AG04450 (cell line): ENCODE data around the genes MFAP2 and PADI6.

DNA sequence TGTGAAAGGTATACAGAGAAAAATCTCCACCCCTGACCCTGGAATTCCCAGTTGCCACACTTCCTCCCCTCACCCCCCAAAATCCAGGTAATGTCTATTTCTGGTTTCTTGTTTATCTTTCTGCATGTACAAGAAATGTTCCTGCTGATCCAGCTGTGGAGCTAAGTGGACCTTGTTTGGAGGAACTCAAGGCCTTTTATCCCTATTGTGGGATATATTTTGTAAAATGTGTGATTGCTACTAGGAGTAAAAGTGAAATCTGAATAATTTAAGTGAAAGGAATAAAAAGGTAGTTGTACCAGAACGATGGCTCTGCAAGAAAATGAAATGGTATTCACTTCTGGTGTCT is 2.9 kb downstream of the SPEN start:
- CAGE, long polyA plus RNA, result no peak
- RRBS, result no CpG with 5 or more reads among the region's 1 CpG

DNA sequence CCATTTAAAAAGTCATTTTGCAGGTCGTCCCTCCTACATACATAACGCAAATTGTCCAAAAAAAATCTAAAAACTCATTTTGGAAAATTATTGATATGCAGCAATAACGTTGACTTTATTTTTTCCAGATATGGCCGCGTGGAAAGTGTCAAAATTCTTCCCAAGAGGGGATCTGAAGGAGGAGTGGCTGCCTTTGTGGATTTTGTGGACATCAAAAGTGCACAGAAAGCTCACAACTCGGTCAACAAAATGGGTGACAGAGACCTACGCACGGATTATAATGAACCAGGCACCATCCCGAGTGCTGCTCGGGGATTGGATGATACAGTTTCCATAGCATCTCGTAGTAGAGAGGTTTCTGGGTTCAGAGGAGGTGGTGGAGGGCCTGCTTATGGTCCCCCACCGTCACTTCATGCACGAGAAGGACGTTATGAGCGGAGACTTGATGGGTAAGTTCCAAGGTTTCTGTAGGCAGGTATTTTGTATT is 25.2 kb downstream of the SPEN start:
- CAGE, long polyA plus RNA, result no peak
- RRBS, result no CpG with 5 or more reads among the region's 15 CpGs

GRCh38 chr1:15938655-15939167 is 37.2 kb downstream of the ZBTB17 start:
- CAGE, long polyA plus RNA, result no peak
- RRBS, result no CpG with 5 or more reads among the region's 8 CpGs

DNA sequence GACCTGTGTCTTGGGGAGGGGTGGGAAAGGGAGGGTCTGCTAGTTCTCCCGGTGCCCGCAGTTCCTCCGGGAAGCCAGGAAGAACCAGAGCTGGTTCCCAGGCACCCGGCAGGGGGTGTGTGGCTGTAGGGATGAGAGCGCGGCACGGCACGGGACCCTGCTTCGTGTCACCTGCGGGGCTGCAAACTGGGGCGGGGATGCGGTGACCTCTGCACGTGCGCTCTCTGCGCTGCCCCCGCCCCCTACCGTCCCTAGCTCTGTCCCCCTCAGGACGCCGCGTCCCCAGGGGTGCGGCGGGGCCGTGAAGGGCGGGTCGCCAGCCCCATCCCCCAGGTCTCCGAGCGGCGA is 461 bp downstream of the FAM131C start:
- CAGE, long polyA plus RNA, result no peak
- RRBS, result 21% methylated on average over 1 of the region's 28 CpGs

- CAGE, long polyA plus RNA, result no peak
- RRBS, result no CpG with 5 or more reads among the region's 8 CpGs
These were observed 5.2 kb downstream of the EPHA2 start for GRCh38 chr1:16150674-16151089.

- CAGE, long polyA plus RNA, result no peak
- RRBS, result 22% methylated on average over 5 of the region's 22 CpGs
These were observed 6.5 kb upstream of the EPHA2 start for GRCh38 chr1:16162429-16162775.

DNA sequence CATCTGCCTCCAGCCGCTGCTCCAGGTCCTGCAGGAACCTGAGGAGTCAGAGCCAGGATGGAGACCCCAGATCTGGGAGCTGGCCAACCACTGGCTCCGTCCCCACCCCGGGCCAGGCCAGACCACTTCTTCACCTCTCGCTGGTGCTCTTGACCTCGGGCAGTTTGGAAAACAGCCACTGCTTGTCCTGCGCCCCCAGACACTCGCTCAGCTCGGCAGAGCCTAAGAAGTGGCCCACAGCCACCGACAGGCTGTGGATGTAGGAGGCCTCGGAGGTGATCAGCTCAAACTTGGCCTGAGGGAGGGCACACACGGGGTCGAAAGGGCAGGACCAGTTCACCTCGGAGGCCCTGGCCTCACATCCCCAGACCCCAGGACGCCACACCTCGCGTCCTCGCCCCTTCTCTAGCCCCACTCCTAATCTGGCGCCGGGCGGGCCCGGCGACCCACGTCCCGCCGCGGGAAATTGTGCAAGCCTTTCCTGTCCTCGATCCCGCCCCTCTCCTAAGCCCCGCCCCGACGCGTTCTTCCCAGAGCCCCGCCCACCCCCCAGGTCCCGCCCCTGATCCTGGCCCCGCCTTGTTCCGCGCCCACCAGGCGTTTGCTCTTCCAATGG is 6.3 kb downstream of the ARHGEF19 start:
- CAGE, long polyA plus RNA, result no peak
- RRBS, result no CpG with 5 or more reads among the region's 38 CpGs

DNA sequence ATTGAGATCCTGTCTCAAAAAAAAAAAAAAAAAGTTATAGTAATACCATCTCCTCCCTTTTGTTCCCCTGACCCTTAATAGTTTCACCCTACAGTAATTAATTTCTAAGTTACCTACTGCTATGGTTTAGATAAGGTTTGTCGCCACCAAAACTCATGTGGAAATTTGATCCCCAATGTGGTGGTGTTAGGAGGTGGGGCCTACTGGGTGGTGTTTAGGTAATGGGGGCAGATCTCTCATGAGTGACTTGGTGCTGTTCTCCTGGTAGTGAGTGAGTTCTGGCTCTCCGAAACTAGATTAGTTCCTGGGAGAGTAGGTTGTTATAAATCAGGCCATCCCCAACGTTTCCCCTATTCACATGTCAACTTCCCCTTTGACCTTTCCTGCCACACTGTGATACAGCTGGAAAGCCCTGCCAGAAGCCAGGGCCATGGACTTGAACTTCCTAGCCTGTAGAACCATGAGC is 9.7 kb downstream of the FBXO42 start:
- CAGE, long polyA plus RNA, result no peak
- RRBS, result no CpG with 5 or more reads among the region's 3 CpGs

- CAGE, long polyA plus RNA, result no peak
- RRBS, result 4% methylated on average over 8 of the region's 38 CpGs
These were observed 505 bp downstream of the NECAP2 start for GRCh38 chr1:16440890-16441568.

DNA sequence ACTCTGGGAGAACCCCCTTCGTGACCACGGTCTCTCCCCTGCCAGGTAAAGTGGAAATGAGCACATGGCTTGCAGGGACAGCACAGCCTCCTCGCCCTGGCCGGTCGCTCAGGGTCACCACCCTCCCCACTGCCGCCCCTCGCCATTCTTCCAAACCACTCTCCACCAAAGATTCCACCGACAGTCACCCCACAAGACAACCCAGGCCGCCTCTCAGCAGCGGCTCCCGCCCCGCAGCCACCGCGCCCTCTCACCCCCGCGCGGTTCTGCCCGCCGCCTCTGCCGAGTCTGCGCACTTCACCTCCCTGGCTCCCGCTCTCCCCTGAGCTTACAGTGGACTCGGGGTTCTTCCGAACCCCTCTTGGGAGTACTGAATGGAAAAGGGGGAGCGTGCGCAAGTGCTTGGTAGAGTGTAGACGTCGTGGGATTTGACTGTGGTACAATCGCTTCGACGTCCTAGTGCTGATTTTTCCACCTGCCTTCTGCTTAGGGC is 93.7 kb downstream of the NECAP2 start:
- CAGE, long polyA plus RNA, result no peak
- RRBS, result no CpG with 5 or more reads among the region's 31 CpGs

GRCh38 chr1:16612288-16612885 is 171.9 kb downstream of the NECAP2 start:
- CAGE, long polyA plus RNA, result no peak
- RRBS, result no CpG with 5 or more reads among the region's 10 CpGs

- CAGE, long polyA plus RNA, result no peak
- RRBS, result 5% methylated on average over 3 of the region's 61 CpGs
These were observed 206.9 kb downstream of the NECAP2 start for GRCh38 chr1:16647210-16647944.

- CAGE, long polyA plus RNA, result no peak
- RRBS, result no CpG with 5 or more reads among the region's 29 CpGs
These were observed 226.3 kb downstream of the NECAP2 start for GRCh38 chr1:16666806-16667308.

GRCh38 chr1:16735420-16735619 is 186.4 kb upstream of the CROCC start:
- CAGE, long polyA plus RNA, result no peak
- RRBS, result no CpG with 5 or more reads among the region's 1 CpG

- CAGE, long polyA plus RNA, result no peak
- RRBS, result no CpG with 5 or more reads among the region's 15 CpGs
These were observed 61.7 kb upstream of the CROCC start for GRCh38 chr1:16859962-16860448.

DNA sequence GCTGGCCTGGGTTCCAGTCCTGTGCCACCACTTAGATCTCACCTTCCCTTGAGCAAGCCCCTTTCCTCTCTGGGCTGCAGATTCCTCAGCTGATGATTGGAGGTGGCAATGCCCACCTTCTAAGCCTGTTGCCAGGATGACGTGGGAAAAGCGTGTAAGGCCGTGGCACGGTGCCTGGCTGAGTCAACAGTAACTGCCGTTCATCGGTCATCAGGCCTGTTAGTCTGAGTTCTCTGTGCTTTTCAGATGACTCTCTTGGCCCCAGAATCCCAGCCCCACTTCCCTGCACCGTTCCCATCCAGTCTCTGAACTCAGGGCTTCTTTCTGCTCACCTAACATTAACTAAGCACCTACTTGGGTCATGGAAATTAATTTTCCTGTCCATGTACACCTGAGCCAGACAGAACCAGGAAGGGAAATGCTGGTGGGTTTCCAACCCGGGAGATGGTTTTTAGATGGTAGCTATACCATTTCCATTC is 27.3 kb downstream of the CROCC start:
- CAGE, long polyA plus RNA, result no peak
- RRBS, result no CpG with 5 or more reads among the region's 8 CpGs

DNA sequence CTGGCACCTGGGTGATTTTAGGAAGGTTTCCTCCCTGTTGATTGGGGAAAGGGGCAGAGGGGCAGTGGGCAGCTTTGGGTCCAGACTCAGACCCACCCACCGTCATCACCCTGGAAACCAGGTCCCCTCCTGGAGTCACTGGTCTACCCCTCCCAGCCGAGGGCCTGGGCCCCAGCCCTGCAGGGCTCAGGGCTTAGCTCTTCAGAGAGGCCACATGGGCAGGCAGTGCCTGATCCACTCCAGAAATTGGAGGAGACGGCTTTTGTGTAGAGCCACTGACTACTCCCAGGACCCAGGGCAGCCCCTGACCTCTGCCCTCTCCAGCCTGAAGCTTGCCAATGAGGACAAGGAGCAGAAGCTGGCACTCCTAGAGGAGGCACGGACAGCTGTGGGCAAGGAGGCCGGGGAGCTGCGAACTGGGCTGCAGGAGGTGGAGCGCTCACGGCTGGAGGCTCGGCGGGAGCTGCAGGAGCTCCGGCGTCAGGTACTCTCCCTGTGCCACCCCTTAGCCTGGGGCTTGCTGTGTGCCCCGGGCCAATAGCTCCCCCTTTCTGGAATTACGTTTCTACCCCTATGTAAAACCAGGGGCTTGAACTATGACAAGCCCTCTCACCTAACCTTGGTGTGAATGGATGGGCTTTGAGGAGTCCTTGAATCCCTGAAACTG is 24.6 kb downstream of the MFAP2 start:
- CAGE, long polyA plus RNA, result no peak
- RRBS, result 87% methylated on average over 6 of the region's 14 CpGs

GRCh38 chr1:16979787-16980990 is at the start of gene MFAP2:
Gene MFAP2 (minus strand): TSS chr1:16980620.
- CAGE, long polyA plus RNA, result start-site peak on the minus strand at chr1:16980611-16980664, 442 and 483 reads in 2 replicates
- RRBS, result 3% methylated on average over 27 of the region's 93 CpGs

GRCh38 chr1:17371996-17372336 is at the start of gene PADI6:
Gene PADI6 (plus strand): TSS chr1:17372196.
- CAGE, long polyA plus RNA, result no peak
- RRBS, result no CpG with 5 or more reads among the region's 6 CpGs

- CAGE, long polyA plus RNA, result no peak
- RRBS, result no CpG with 5 or more reads among the region's 20 CpGs
These were observed 30.0 kb downstream of the RCC2 start for GRCh38 chr1:17409213-17410048.